Mononuclear cell (primary cell): ENCODE data around the genes SLC6A2, CES5A and NUDT21.

GRCh38 chr16:54932237-54933022 lies 1.8 kb downstream of the IRX5 start:
- RRBS, result 16% methylated on average over 16 of the region's 59 CpGs

DNA sequence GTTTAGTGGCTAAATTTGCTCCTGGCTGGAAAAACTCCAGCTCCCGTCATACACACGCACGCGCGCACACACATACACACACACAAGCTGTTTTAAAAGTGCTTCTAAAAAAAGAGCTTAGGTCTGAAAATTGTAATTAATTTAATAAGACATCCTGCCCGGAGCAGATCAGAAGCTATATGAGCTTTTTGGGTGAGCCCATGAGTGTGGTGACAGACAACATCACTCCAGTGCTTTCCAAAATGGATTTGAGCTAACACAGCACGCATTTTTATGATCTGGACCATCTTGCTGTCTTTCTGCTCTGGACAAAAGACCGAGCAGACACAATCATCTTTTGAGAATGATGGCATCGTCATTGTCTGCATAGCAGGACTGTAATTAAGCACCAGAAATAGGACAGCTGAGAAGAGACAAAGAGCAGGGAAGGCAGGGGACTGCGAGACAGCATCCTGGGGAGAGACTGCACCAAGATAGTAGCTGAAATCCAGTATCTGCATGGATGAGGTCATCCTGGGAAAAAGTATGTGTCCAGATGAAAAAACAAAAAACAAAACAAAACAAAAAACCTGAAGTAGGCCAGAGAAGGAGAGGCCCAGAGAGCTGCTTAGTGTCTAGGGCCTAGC lies 49.1 kb downstream of the IRX6 start:
- RRBS, result no CpG with 5 or more reads among the region's 10 CpGs

- RRBS, result no CpG with 5 or more reads among the region's 11 CpGs
These were observed 65.6 kb downstream of the IRX6 start for GRCh38 chr16:55389402-55390227.

DNA sequence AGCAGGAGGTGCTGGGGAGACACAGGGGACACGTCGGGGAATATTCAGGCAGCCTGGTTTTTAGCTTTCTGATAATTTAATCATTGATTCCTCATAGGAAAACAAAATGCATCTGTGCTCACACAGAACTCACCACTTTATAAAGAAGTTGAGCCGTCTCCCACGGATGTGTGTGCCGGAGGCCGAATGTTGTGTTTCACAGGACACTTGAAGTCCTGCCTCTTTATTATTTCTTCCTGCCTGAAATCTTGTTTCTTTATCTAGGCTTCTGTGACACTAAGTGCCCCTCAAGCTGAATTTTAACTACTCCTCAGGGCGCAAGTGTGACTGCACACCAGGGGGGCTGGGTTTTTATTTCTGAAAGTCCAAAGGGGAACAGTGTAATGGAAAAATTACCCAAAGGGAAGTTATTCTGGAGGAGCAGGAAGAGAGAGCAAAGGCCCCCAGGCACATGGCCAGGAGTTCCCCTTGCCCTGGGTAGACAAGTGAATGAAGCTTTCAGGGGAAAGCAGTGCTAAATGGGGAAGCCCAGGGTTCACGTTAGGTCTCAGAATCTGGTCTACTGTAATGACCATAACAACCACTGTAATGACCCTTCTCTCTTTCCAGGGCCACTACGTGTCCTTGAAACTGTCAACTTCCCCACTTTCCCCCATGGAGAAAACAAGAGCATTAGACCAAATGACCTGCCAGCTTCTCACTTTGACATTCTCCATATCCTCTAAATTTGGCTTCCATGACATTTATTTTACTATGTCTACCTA lies 34.3 kb upstream of the MMP2 start:
- RRBS, result no CpG with 5 or more reads among the region's 9 CpGs

GRCh38 chr16:55496709-55497260 lies 12.1 kb upstream of the LPCAT2 start:
- RRBS, result no CpG with 5 or more reads among the region's 11 CpGs

GRCh38 chr16:55655514-55656496 lies at the start of gene SLC6A2:
TSS of gene SLC6A2 (plus strand) at chr16:55655988.
- RRBS, result 7% methylated on average over 41 of the region's 82 CpGs

- RRBS, result no CpG with 5 or more reads among the region's 31 CpGs
These were observed 72.6 kb downstream of the CES1 start for GRCh38 chr16:55759983-55760951.

GRCh38 chr16:55875202-55875601 lies at the start of gene CES5A:
TSS of gene CES5A (minus strand) at chr16:55875373.
- RRBS, result no CpG with 5 or more reads among the region's 3 CpGs

DNA sequence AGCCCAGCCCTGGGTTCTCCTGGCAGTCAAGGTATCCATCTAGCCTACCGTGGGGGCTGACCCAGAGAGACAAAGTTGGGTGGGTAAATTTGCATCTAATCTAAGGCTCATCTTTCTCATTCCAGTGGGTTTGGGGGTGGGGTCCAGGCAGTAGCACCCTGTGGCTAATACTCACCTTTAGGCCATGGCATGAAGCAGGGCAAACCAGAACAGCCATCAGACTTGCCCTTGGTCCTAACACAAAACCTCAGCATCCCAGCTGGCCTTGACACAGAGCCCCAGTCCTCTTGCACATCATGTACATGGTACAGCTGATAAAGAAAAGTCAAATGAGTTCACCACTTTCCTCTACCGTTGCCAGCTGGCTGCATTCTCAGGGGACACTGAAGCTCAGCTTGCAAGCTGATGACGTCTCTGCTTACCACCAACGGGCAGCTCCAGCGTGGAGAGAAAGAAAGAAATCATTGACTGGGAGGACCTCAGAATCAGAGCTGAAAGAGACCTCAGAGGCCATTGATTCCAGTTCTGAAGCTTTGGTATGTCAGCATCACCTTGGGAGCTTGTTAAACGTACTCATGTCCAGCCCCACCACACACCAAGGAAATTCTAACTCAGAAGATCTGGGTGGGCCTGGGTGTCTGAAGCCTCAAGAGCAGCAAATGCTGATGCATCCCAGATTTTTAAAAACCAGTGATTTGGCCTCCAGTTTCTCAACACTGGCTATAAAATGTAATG lies 80.7 kb upstream of the CES5A start:
- RRBS, result no CpG with 5 or more reads among the region's 6 CpGs

DNA sequence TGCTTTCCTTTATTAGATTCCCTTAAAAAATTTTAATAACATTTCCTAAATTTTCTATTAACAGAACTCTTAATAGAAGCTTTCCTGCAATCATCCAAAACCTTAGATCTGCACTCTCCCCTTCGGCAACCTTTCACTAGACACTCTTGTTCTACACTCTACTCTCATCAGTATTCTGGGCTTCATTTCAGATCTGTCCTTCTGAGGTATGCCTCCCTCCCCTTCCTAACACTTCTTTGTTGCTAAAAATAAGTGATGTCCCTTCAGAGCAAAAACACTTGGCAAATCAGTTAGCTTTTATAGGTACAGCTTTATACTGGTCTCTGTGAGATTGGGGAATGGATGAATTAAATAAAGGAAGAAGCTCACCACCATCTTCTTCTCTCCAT lies 28.2 kb upstream of the GNAO1 start:
- RRBS, result no CpG with 5 or more reads among the region's 1 CpG

- RRBS, result no CpG with 5 or more reads among the region's 2 CpGs
These were observed 33.8 kb downstream of the GNAO1 start for GRCh38 chr16:56225123-56225464.

DNA sequence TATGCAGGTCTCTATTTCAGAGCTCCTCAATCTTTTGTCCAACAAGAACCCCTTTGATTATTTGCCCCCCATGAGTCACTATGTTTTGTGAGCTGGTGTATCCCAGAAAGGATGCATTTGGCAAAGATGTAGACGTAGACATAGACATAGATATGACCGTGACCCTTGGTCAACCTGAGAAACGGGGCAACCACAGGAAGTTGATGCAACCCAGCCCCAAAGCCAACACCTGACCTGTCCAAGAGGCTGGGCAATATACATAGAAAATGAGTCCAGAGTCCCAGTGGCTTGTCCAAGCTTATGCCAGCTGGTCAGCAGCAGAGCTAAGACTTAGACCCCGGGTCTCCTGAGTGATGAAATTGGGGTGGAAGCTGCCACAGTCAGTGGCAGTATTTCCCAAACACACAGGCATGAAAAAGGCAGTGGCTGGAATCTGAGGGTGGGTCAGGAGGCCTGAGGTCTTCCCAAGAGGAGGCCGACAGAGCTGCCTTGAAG lies 72.3 kb downstream of the GNAO1 start:
- RRBS, result no CpG with 5 or more reads among the region's 5 CpGs

GRCh38 chr16:56264199-56264552 lies 72.9 kb downstream of the GNAO1 start:
- RRBS, result no CpG with 5 or more reads among the region's 5 CpGs

GRCh38 chr16:56278978-56279792 lies 87.9 kb downstream of the GNAO1 start:
- RRBS, result 5% methylated on average over 1 of the region's 13 CpGs

GRCh38 chr16:56361800-56362981 lies 63.2 kb downstream of the AMFR start:
- RRBS, result no CpG with 5 or more reads among the region's 29 CpGs

GRCh38 chr16:56424196-56424757 lies 1.1 kb downstream of the AMFR start:
- RRBS, result no CpG with 5 or more reads among the region's 17 CpGs

- RRBS, result 1% methylated on average over 18 of the region's 51 CpGs
These were observed at the start of gene NUDT21 for GRCh38 chr16:56450626-56451427. TSS of gene NUDT21 (minus strand) at chr16:56451332.

GRCh38 chr16:56518472-56518971 lies 1.3 kb downstream of the BBS2 start:
- RRBS, result no CpG with 5 or more reads among the region's 9 CpGs

GRCh38 chr16:56611052-56611320 lies 2.6 kb downstream of the MT2A start:
- RRBS, result no CpG with 5 or more reads among the region's 4 CpGs

DNA sequence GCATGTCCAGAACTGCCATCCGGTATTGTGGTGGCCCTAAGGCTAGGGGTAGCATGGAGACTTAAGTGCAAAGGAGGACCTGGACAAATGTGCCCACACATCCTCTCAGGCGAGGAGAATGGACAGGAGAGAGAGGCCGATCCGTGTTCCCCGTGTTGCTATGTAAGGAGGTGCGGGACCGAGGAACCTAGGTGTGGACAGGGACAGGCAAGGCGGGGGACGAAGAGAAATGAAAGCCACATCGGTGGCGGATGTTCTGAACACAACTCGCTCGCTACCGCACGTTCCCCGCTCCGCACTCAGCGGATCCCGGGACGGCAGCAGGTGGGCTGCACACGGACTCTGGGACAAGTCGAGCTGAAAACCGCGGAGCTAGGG lies 533 bp upstream of the MT1E start:
- RRBS, result 3% methylated on average over 3 of the region's 24 CpGs